ENCODE measurements around a stretch of chr20.

DNA sequence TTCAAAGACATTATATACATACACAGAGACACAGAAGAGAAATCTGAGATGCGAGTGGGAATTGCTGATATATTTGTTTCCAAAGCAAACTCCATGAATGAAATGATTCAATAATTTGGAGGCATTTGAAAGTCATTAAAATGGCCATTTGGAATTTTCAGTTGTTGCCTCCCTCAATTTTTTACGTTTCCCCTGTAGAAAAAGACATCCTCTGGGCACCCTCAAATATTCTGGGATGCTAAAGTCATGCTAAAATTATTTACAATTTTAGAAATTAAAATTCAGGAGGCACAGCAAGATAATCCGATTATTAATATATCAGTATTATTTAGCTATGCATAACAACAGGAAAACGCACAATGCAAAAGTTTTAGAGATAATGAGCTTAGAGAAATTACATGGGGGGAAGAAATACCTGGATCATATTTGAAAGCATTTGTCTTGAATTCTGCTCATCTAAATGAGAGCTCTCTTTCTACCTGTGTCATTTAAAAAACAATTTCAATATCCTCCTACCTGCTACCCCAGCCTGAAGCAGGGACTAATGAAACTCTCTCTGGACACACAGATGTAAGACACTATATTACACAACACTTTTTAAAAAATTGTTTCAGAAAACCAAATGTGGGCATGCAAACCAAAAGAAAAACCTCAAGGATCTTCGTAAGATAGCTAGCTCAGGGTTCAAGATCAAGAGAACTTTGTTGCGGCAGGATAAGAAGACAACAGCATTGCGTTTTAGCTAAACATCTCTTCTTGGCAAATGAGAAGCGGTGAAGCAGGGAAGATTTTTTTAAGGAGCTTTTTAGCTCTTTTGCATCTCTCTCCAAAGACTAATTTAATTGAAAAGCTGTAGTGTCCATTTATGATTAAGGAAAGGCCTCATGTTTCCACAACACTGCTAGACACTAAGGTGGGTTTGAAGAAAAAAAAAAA, 7.6 kb downstream of the TSHZ2 start:
- PRO-cap: no peak
- RAMPAGE, long total RNA: no peak

DNA sequence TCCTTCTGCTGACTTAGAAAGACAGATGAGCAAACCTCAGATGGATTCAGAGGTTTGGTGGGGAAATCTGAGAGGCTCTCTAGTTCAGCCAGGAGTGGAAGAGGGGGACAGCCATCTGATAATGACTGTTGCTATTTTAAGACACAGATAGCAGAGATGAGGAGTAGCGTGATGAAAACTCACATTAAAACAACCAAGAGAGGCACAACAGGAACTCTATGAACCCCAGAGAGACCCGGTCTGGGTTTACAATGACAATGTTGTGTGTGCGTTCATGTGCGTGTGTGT, 28.7 kb downstream of the TSHZ2 start:
- PRO-cap: no peak
- RAMPAGE, long total RNA: no peak

DNA sequence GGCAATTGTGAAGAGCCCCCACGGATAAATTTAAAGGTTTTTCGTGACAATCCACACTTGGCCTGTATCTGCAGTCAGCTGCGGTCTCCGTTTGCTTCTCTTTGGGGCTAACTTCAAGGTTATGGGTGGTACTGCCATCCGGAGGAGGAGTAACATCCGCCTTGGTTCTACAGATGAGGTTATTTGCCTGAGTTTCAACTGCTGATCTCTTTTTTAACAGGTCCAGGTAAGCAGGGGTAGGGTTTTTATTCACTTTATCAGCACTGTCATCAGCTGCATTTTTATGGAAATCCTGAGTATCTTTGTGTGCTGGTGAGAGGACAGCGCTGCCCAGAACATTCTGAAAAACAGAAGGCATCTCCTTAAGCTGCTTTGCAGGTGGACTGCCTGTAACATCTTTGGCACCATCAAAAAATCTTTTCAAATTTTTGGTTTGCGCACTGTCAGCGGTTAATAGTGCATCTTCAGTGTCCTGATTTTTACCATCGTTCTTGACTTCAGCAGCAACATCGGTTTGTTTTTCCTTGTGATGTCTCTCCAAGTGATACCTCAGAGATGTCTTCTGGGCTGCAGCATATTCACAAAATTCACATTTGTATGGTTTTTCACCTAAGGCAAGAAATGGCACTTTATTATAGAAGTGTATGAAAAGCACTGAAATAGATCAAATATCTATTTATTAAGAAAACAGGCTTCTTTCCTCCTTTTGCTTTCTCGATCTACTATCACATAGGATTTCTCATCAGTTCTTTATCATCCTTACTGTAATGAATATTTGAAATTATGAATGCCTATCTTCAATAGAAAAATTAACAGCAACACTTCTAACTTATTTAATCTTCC, 16.7 kb downstream of the ZNF217 start:
- PRO-cap: no peak
- RAMPAGE, long total RNA: no peak

DNA sequence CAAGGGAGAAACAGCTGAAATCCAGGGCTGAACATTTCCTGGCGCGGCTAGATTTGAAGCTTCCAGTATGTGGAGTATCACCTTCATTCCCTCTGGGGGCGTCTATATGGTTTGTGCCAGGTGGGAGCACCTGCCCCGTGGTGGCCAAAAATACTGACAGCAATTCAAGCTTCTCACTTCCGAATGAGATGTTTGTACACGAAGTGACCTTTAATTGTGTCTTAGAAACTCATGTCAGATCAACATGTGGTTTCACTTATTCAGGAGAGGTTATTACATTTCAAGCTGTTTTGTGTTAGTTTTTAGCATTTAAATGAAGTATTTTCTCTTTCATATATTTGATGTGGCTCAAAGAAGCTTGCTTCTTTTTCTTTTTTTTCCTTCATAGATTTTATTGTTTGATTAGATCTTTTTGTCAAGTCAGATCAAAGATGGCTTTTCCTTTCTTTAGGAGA, 67.4 kb upstream of the ZNF217 start:
- PRO-cap: no peak
- RAMPAGE, long total RNA: no peak

- PRO-cap: no peak
- RAMPAGE, long total RNA: no peak
Observed at GRCh38 chr20:53711409-53711655, 117.7 kb upstream of the ZNF217 start.

- PRO-cap: no peak
- RAMPAGE, long total RNA: no peak
Observed at GRCh38 chr20:53739624-53739865, 145.9 kb upstream of the ZNF217 start.

- PRO-cap: no peak
- RAMPAGE, long total RNA: no peak
Observed at GRCh38 chr20:53752475-53753174, 159.0 kb upstream of the ZNF217 start.

DNA sequence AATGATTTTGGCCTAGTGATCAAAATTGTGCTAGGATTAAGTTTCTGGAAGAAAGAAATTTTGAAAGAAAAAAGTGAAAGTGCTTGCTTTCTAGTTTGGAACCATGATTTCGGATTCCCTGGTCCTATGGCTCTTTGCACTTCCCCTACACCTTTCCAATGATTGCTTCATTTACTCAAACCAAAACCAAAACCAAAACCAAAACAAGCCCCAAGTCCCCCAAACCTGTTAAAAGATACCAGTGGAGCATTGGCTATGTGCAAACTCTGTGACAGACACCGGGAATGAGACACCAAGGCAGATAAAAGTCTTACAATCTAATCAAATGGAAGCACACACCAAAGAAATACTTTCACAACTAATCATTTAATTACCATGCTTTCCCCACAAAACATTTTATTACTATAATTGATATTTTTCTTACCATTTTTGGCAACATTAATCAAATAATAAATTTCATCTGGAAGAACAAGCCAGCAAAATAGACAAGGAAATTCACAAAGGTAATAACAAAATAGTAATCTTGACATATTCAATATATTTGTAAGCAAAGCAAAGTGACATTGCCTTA, 174.0 kb upstream of the ZNF217 start:
- PRO-cap: no peak
- RAMPAGE, long total RNA: no peak

DNA sequence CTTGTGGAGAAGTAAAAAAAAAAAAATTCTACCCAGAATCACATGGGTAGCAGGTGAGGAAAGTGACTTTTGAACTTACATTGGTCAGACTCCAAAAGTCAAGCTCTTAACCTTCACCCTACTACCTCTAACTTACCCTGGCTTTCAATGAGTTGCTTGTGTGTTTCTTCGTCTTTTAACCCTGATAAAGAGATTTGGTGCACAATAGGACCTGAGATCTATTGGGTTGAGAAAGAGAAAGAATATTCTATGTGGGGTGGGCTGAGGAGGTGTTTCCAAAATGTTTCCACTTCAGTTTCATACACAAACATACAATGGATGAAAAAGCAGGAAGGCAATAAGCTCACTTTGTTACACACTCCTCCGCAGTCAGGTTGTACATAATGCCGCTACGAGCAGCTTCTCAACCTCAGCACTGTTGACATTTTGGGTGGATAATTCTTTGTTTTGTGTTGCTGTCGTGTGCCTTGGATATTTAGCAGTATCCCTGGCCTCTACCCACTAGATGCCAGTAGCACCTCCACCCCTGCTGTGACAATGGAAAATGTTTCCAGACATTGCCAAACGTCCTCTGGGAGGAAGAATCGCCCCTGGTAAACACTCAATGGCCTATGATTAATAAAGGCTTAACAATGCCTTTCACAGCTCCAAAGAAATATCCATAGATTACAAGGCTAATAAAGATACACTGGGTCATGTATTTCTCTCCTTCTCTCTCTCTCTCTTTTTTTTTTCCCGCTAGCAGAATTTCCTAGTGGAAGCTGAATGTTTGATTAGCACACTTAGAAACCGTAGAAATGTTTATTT, 193.1 kb upstream of the ZNF217 start:
- PRO-cap: no peak
- RAMPAGE, long total RNA: no peak

DNA sequence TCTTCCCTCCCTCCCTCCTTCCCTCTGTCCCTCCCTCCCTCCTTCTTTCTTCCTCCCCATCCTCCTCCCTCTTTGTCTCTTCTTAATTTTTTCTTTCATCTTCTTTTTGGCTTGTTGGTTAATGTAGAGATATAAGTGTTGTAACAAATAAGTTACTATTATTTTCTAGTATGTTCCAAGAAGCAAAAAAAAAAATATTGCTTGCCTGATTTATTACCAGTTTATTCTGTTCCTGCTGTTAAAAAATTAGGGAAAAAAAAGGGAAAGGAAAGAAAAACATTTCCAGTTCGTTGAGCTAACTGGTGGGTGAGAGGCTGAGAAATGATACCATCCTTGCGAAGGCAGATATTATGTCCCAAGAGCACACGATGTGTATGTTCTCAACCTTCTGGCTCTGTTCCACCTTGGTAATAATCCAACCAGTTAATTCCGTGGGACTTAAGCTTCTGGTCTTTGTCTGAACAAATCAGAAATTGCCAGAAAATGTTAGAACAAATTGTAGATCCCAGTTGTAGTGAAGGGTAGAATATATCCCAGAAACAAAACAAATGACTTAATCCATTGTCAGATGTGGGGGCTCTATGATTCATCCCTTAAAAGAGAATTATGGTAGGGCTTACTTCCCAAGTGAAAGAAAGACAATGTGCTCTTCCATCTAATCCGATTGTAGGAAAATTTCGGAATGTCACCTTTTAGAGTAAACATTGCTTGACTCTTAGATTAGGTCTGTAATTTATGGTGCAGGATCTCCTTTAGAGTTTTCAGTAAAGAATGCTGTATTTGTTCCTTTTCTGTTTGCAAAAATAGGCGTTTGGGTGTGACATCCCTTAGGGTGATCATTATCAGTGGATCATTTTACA, 234.3 kb upstream of the ZNF217 start:
- PRO-cap: no peak
- RAMPAGE, long total RNA: no peak

- PRO-cap: no peak
- RAMPAGE, long total RNA: no peak
Observed at GRCh38 chr20:53829928-53830509, 236.4 kb upstream of the ZNF217 start.

- PRO-cap: no peak
- RAMPAGE, long total RNA: no peak
Observed at GRCh38 chr20:53918939-53919316, 151.5 kb downstream of the BCAS1 start.

DNA sequence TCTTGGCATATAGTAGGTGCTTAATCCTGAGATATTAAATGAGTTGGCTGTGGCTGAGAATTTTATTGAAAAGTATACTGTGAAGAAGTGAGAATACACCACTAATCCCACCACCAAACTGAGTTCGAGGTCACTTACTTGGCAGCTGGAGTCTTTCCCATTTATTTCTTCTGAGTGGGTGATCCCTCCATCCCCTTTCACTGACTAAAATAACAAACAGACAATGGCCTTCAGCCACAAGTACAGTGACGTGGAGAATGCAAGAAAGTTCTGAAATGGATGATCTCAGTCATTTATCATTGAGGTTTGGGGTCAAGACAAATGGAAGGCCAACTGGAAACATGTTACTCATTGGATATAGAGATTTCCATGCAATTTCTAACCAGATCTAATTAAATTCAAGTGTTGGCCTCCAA, 113.1 kb downstream of the BCAS1 start:
- PRO-cap: no peak
- RAMPAGE, long total RNA: no peak

- PRO-cap: no peak
- RAMPAGE, long total RNA: no peak
Observed at GRCh38 chr20:54067413-54068120, 2.8 kb downstream of the BCAS1 start.

- PRO-cap: no peak
- RAMPAGE, long total RNA: no peak
Observed at GRCh38 chr20:54069007-54069446, 1.4 kb downstream of the BCAS1 start.

- PRO-cap: no peak
- RAMPAGE, long total RNA: no peak
Observed at GRCh38 chr20:54524672-54525329, 49.4 kb downstream of the DOK5 start.

DNA sequence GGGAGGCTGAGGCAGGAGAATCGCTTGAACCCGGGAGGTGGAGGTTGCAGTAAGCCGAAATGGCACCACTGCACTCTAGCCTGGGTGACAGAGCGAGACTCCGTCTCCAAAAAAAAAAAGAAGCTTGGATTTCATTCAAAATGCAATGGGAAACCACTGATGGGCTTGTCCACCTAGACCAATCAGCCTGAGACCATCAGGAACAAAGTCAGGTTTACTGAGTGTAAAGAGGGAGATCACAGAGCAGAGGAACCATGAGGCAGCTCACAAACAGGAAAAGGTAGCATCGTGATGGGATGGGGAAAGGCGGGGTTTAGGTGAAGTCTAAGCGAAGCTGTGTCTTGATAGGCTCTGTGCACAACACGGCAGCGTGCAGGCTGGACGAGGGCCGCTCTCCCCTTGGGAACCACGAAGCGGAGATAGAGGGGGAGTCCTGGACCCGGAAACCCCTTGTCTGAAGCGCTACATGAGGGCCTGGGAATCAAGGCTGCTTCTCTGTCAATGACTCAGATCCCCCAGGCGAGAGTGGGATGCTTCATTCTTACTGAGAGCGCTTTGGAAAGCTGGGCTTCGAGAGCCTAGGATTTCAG, 25.0 kb upstream of the RTF2 start:
- PRO-cap: no peak
- RAMPAGE, long total RNA: no peak

DNA sequence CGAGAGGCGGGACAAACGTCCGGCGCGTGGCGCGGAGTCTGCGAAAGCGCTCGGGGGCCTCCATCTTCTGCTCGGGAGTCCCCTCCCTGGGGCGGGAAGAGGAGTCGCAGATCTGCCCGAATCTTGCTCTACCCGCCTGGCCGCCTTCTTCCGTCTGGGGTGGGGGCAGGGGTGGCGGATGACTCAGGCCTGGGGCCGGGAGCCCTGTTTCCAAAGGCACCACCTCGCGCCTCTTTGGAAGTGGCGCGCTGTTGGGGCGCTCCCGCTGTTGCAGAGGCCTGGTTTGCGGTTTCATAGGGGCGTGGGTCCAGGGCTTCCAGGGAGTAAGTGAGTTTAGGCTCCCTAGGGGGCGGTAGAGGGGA, 2.8 kb upstream of the TFAP2C start:
- PRO-cap: no peak
- RAMPAGE, long total RNA: no peak

- PRO-cap: no peak
- RAMPAGE, long total RNA: no peak
Observed at GRCh38 chr20:56683547-56683853, 54.4 kb downstream of the TFAP2C start.

DNA sequence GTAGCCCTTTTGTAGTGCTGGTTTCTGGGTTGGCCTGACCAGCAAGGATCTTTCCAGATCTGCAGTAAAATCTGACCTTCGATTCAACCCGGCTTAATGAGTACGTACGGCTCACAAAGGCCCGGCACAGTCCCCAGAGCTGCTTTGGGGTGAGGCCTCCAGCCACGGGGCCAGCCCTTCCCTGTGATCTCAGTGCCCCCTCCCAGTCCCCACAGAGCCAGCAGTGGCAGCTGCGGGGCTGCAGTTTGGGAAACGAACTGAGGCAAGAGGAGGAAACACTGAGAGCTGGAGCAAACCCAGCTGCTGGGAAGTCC, 157.4 kb downstream of the BMP7 start:
- PRO-cap: no peak
- RAMPAGE, long total RNA: no peak

Measured in Karpas-422 (cell line).